Iris pigment epithelial cell (primary cell): ENCODE data around the gene DNAJA4.

DNA sequence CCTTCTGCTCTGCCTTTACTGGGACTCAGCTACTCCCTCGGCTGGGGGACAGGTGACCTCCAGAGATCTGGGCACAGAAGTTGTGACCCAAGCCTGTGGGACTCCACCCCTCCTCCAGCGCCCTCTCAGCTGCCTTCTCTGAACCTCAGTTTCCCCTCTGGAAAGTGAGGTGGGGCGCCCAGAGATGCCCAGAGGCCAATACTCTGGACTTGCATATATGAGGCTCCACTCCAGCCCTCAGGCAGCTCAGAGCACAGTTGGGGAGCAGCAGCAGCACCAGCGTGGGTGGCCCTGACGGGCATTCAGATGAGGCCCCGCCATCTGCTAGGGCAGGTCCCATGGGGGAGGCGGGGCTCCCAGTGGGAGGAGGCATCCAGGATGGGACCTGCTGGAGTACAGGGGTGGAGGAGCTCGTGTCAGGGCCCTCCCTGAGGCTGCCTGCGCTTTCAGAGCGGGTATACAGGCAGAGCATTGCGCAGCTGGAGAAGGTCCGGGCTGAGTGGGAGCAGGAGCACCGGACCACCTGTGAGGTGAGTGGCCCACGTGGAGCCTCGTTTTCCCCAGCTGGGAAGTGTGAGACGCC, 35.2 kb downstream of the PSTPIP1 start:
- RRBS: no CpG with 5 or more reads among the region's 16 CpGs

- RRBS: no CpG with 5 or more reads among the region's 5 CpGs
Measured at GRCh38 chr15:77064358-77065030, 6.4 kb downstream of the TSPAN3 start.

- RRBS: no CpG with 5 or more reads among the region's 10 CpGs
Measured at GRCh38 chr15:77106904-77107824, 36.3 kb upstream of the TSPAN3 start.

- RRBS: no CpG with 5 or more reads among the region's 3 CpGs
Measured at GRCh38 chr15:77161061-77161554, 90.2 kb upstream of the TSPAN3 start.

- RRBS: no CpG with 5 or more reads among the region's 11 CpGs
Measured at GRCh38 chr15:77178817-77179386, 108.0 kb upstream of the TSPAN3 start.

DNA sequence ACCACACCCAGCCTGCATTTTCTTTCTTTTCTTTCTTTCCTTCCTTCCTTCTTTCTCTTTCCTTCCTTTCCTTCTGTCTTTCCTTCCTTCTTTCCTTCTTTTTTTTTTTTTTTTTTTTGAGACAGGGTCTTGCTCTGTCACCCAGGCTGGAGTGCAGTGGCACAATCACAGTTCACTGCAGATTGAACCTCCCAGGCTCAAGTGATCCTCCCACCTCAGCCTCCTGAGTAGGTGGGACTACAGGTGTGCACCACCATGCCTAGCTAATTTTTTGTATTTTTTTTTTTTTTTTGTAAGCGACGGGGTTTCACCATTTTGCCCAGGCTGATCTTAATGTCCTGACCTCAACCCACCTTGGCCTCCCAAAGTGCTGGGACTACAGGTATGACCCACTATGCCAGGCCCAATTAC, 5.8 kb downstream of the PEAK1 start:
- RRBS: no CpG with 5 or more reads among the region's 2 CpGs

- RRBS: no CpG with 5 or more reads among the region's 2 CpGs
Measured at GRCh38 chr15:77481573-77482234, 61.0 kb downstream of the HMG20A start.

- RRBS: no CpG with 5 or more reads among the region's 21 CpGs
Measured at GRCh38 chr15:77506248-77507025, 85.7 kb downstream of the HMG20A start.

GRCh38 chr15:77548410-77548698, 84.4 kb downstream of the LINGO1 start:
- RRBS: 55% methylated on average over 2 of the region's 8 CpGs

- RRBS: 69% methylated on average over 3 of the region's 15 CpGs
Measured at GRCh38 chr15:77622404-77622816, 10.3 kb downstream of the LINGO1 start.

DNA sequence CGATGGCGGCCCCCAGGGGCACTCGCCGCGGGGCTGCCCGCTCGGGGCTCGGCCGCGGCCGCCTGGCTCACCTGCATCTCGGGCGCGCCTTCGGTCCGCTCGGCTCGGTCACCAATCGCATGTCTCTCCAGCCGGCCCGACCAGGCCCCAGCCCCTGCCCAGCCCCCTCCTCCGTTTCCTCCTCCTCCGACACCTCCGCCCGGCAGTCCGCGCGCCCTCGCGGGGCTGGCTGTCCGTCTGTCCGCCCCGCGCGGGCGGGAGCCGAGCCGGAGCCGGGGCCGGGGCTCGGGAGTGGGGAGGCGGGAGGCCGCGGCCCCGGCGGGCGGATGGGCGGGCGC, 504 bp downstream of the LINGO1 start:
- RRBS: 2% methylated on average over 29 of the region's 49 CpGs

GRCh38 chr15:77649061-77649583, 16.4 kb upstream of the LINGO1 start:
- RRBS: no CpG with 5 or more reads among the region's 7 CpGs

DNA sequence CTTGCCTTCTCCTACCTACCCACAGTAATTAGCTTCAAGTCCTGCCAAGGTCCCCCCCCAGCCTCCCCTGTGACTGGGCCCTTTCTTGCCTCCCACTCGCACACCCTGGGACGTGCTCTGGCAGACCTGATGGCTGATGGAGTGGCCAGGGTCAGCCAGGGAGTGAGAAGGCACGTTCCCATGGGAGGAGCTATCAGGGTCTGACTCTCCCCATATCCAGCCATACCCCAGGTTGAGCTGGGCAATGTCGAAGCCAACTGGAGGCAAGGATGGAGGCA, 136.6 kb upstream of the LINGO1 start:
- RRBS: no CpG with 5 or more reads among the region's 4 CpGs

GRCh38 chr15:78018842-78019731, 58.4 kb downstream of the TBC1D2B start:
- RRBS: no CpG with 5 or more reads among the region's 13 CpGs

- RRBS: no CpG with 5 or more reads among the region's 4 CpGs
Measured at GRCh38 chr15:78071823-78072330, 5.6 kb downstream of the TBC1D2B start.

- RRBS: no CpG with 5 or more reads among the region's 8 CpGs
Measured at GRCh38 chr15:78197562-78198121, 36.7 kb downstream of the ACSBG1 start.

GRCh38 chr15:78204850-78205531, 29.4 kb downstream of the ACSBG1 start:
- RRBS: no CpG with 5 or more reads among the region's 8 CpGs

DNA sequence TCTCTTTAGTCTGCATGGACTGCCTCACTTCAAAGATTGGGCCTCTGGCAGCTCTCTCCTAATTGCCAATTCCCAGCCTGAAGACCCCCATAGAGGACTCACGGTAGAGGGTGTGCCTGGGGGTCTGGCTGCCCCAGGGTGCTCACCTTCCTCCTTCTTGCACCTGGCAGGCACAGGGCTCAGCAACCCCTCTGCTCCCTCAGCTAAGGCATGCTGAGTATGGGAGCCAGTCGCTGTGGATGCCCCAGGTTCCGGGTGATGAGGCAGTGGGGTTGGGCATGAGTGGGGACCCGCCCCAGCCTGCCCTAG, 21.1 kb downstream of the ACSBG1 start:
- RRBS: no CpG with 5 or more reads among the region's 4 CpGs

- RRBS: 19% methylated on average over 59 of the region's 109 CpGs
Measured at GRCh38 chr15:78263983-78264969, at the start of gene DNAJA4. DNAJA4 (plus strand) TSS chr15:78264562.

- RRBS: no CpG with 5 or more reads among the region's 3 CpGs
Measured at GRCh38 chr15:78266610-78267201, 2.3 kb downstream of the DNAJA4 start.